Measurements from ENCODE around the genes IL17RC and BRK1.

DNA sequence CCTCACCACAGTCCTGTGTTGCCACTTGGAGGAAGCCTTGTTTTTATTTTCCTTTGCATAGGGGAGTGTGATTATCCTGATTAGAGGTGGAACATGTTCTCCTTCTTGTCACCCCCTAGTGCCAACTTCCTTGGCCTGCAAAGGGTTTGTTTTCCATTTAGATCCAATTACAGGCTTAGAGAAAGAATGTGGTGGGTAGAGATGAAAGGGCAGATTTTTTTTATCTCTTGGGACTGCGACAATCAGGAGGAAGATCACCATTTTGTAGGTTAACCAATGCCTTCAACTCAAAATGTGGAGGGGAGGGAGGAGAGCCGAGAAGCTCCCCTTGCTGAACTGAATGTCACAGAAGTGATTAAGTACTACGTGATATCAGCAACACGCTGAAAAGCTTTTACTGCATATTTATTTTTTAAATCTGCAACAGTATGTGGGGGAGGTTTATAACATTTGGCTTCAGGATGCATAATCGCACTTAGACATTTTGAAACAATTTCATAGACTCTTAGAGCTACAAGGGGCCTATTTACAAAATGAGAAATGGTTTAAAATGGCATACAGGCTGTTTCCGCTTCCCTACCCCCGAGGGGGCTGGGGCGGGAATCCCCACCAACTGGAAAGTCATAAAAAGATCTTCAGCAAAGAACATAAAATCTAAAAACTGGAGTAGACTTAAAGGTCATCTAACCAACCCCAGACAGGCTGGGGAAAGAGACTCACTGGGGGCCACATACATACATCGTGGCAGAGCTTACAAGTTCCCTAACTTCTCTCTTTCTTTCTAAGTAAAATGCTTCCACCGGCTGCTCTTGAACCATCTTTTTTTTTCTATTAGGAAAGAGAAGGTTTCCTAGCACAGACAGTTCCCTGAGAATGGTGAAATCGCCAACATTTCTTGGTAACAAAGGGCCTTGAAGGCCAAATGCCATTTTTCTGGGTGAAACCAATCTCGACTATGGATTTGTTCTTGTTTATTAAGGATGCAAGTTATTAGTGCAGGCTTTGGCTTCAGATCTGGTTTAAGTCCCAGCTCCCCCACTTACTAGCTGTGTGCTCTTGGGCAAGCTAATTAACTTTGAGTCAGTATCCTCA, 2.6 kb downstream of the LMCD1 start:
- RRBS = no CpG with 5 or more reads among the region's 12 CpGs

- RRBS = no CpG with 5 or more reads among the region's 6 CpGs
Observed at GRCh38 chr3:8506489-8506970, 4.9 kb downstream of the LMCD1 start.

GRCh38 chr3:8679761-8680499, 35.3 kb upstream of the SSUH2 start:
- RRBS = no CpG with 5 or more reads among the region's 12 CpGs

DNA sequence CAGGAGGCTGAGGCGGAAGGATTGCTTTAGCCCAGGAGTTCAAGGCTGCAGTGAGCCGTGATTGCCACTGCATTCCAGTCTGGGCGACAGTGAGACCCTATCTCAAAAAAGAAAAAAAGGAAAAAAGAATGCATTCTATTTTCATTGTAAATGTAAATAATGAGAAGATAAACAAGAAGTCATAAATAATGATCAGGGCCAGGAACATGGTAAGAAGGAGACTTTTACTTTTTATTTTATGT, 3.2 kb downstream of the RAD18 start:
- RRBS = no CpG with 5 or more reads among the region's 3 CpGs

DNA sequence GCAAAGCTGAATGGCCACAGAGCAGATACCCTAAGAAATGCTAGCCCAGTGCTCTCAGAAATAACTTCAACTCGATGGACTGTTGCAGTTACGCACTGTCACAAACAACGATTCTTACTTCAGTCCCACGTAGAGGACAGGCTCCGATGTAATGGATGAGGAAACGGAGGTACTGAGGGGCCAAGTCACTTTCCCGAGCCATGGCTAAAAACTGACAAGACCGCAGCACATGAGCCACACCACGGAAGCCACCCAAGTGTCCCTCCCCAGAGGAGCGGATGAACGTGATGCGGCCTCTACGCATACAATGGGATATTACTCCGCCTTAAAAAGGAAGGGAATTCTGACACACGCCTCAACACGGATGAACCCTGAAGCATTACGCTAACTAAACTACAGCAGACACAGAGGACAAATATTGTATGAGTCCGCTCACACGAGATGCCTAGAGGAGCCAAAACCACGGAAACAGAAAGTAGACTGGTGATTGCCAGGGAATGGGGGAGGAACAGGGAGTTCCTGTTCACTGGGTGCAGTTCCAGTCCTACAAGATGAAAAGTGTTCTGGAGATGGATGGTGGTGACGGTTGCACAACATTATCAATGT, 32.8 kb downstream of the SRGAP3 start:
- RRBS = no CpG with 5 or more reads among the region's 21 CpGs

- RRBS = 13% methylated on average over 1 of the region's 20 CpGs
Observed at GRCh38 chr3:9247273-9248093, 2.0 kb downstream of the SRGAP3 start.

GRCh38 chr3:9302134-9302808, 52.8 kb upstream of the SRGAP3 start:
- RRBS = 2% methylated on average over 4 of the region's 25 CpGs

GRCh38 chr3:9387322-9388006, 10.0 kb upstream of the SETD5 start:
- RRBS = no CpG with 5 or more reads among the region's 4 CpGs

DNA sequence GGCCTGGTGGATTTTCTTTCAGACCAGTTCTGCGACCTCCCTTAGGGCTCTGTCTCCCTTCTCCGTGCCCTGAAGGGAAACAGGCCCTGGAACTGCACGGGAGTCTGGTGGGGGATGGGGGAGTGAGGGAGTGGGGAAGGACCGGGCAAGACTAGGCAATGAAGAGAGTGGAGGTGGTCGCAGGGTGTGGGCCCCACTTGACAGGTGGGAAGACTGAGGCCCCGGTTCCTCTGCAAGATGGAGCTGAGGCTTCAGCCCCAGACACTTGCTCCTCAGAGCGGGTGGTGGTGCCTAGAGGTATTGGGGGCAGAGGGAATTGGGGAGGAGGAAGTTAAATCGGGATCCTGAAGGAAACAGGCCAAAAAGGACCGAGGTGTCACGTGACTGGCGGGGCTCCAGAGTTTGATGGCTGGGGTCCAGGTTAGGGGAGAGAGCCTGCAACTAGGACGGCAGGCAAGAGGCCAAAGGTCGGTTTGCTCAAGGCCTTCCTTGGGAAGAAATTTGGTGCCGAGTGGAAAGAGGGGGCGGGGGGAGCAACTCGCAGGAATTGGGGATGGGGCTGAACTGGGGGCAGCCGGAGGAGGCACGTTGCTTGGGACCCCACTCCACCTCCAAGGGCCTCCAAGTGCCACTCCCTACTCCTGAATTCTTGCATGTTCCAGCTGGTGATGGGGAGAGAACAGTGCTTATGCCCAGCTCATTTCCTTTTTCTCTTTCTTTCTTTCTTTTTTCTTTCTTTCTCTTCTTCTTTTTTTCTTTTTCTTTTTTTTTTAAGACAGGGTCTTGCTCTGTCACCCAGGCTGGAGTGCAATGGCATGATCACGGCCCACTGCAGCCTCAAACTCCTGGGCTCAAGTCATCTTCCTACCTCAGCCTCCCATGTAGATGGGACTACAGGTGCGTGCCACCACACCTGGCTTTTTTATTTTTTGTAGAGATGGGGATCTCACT, 802 bp upstream of the CAMK1 start:
- RRBS = 11% methylated on average over 2 of the region's 20 CpGs

- RRBS = no CpG with 5 or more reads among the region's 5 CpGs
Observed at GRCh38 chr3:9782084-9782780, 10.0 kb downstream of the TADA3 start.

- RRBS = no CpG with 5 or more reads among the region's 6 CpGs
Observed at GRCh38 chr3:9878567-9879124, 1.4 kb downstream of the CIDEC start.

DNA sequence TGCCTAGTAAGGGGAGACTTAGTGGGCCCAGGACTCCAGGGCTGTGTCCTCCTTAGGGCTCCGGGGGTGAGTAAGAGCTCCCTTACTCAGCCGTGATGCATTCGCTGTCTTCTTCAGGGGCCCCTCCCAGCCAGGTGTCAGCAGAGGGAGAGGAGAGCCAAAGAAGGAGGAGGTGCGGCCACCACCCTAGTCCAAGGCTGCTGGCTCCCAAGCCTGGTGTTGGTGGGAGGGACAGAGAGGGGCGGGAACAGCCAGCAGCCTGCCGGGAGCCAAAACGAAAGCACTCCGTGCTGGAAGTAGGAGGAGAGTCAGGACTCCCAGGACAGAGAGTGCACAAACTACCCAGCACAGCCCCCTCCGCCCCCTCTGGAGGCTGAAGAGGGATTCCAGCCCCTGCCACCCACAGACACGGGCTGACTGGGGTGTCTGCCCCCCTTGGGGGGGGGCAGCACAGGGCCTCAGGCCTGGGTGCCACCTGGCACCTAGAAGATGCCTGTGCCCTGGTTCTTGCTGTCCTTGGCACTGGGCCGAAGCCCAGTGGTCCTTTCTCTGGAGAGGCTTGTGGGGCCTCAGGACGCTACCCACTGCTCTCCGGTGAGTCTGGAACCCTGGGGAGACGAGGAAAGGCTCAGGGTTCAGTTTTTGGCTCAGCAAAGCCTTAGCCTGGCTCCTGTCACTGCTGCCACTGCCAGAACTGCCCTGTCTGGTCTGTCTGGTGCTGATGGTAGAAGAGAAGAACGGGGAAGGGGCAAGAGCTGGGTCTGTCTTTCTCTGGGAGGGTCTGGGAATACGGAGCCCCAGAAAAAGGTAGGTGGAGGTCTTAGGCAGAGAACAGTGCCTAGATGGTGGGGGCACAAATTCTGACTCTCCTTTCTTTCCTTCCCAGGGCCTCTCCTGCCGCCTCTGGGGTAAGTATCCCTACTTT, at the start of gene IL17RC:
TSS of gene IL17RC (plus strand) at position 272 of the 925 bp plus-strand sequence.
- RRBS = no CpG with 5 or more reads among the region's 17 CpGs

- RRBS = no CpG with 5 or more reads among the region's 3 CpGs
Observed at GRCh38 chr3:9955902-9956537, 3.8 kb upstream of the PRRT3 start.

DNA sequence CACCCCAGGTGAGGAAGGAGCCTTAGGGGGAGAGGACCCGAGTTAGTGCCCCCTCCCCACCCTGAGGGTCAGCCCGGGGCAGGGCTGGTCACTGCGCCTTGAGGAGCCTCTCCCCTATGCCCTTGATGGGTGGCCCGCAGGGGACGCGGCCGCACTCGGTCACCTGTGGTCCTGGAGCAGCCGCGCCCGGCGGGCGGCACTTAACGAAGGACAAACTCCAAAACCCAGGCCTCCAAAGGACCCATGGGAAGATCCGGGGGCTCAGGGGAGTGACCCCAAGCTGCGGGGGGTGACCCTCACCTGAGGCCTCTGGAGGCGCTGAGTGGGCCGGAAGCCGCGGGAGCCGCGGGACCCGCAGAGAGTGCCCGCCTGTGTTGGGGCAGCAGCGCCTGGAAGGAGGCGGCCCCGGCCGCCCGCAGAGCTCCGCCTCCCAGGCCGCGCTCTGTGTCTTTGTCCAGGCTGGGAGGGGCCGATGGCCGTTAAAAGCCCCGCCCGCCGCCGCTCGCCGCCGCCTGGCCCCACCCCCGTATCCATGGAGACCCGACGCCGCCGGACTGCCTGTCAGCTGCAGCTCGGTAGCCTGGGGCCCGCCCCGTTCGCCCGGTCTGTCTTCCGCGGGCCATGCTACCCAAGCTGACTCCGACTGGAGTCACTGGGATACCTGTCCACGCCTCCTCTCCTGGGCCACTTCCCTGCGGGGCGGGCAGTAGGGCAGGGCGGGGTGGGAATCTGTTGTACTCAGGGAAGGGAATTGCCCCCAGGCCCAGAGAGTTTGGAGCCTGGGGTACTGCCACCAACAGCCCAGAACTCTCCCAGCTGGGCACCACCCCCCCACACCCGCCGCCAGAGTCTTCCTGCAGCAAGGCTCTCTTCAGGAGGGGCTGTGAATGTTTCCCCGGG, 15.3 kb upstream of the FANCD2 start:
- RRBS = 2% methylated on average over 25 of the region's 61 CpGs

- RRBS = 2% methylated on average over 9 of the region's 66 CpGs
Observed at GRCh38 chr3:10115279-10116721, at the start of gene BRK1. TSS of gene BRK1 (plus strand) at chr3:10115675.

DNA sequence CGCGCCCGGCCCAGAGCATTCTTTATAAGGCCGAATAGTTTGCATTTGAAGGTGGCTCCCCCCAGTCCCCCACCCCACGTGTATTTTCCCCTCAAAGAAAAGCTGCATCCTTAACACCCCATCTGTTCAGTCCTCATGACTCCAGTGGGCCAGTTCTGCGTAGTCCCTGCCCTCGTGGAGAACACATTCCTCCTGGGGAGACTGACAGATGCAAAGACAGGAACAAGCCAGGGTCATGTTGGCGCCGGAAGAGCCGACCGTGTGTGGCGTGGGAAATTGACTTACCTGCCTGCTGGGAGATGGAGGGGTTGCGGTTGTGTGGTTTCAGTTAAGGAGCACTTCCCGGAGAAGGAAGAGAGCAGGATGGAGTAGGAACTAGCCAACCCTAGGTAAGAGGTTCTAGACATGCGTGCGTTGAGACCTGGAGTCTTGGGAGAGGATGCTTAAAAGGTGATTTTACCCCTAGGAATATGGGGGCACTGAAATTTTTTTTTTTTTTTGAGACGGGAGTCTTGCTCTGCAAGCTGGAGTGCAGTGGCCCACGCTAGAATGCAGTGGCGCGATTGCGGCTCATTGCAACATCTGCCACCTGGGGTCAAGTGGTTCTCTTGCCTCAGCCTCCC, 1.2 kb downstream of the VHL start:
- RRBS = 38% methylated on average over 6 of the region's 21 CpGs

DNA sequence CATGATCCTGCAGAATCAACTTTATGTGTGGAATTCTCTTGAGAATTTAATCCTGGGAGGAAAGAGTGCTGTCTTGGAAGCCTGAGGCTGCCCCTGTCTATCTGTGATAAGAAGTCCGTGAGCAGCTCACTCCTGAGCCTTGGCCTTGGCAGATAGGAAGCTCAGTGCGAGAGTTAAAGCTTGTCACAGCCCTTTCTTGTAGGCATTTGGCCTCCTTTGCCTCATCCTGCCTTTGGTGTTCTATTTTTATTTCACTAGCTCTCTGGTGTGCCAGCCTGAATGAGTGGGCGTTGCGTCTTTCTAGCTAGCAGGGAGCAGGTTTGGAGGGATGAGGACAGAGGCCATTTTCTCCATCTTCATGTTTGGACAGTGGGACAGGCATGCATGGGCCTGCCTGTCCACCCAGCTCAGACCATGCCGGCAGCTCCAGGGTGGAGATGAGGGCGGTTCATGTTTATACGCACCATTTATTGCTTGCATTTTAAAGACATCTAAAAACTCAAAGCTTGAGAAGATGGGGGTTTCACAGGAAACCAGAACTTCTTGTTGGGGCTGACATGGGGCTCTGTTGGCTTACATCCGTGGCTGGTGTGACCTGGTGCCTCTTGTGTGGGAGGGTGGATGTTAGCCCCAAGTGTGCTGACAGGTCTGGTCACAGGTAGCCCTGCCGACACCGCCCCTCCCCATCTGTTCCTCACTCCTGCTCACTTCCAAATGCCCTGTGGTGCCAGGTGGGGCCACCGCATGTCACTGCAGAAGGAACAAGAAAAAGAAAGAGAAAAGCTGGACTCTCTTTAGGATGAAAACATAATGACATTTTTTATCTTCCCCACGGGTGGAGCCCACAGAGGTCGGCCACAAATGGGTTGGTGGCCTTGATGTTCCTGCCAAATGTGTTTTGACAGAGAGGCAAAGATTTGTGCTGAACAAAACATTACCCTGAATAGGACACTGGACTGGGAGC, 29.9 kb downstream of the IRAK2 start:
- RRBS = no CpG with 5 or more reads among the region's 13 CpGs

- RRBS = no CpG with 5 or more reads among the region's 12 CpGs
Observed at GRCh38 chr3:10195459-10196248, 30.9 kb downstream of the IRAK2 start.

DNA sequence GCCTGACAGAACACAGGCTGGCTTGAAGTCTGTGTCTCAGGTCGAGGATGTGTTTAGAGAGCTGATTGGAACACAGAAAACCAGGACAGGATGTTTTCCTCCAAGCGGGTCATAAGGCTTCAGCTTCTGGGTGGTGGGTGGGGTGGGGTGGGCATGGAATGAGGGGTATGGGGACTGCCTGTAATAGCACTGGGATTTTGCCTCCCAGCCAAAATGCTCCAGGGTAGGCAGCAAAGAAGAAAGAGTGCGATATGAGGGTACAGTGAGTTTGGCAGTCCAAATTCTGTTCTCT, 13.6 kb downstream of the GHRL start:
- RRBS = no CpG with 5 or more reads among the region's 3 CpGs